H9 (cell line): Measurements from ENCODE around the gene ROCK1.

DNA sequence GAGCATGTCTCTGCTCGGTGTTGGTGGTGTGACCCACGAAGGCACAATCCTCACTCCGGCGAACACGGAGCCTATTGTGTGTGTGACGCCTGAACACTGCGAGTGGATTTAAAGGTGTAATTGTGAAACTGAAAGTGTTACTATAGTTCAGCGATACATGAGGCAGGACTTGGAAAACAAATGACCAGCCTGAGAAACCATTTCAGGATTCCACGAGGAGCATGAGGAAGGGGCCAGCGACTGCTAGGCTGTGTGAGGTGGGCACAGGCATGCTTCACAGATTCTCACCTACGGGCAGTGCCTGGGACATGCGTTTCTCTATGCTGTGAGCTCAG, 41.7 kb upstream of the LDLRAD4 start:
- PRO-cap, result no peak

- PRO-cap, result bidirectional peak, plus-strand start at chr18:13217865, minus-strand start at chr18:13217635
Observed at GRCh38 chr18:13217419-13218571, 765 bp upstream of the LDLRAD4 start.

DNA sequence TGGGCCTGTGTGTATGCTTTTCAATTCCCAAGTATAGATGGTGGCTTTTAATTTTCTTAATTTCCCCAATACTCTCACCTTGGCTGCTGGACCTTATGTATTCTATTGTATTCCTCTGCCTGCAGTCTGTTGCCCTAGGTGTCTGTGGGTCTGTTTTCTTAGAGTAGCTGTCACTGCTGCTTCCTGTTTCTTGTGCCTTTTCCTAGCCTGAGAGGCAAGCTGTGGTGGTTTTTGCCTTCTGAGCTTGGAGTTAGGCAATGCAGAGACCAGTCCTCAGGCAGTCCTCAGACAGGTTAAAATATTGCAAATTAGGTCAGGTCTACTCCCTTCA, 134.8 kb downstream of the LDLRAD4 start:
- PRO-cap, result no peak

DNA sequence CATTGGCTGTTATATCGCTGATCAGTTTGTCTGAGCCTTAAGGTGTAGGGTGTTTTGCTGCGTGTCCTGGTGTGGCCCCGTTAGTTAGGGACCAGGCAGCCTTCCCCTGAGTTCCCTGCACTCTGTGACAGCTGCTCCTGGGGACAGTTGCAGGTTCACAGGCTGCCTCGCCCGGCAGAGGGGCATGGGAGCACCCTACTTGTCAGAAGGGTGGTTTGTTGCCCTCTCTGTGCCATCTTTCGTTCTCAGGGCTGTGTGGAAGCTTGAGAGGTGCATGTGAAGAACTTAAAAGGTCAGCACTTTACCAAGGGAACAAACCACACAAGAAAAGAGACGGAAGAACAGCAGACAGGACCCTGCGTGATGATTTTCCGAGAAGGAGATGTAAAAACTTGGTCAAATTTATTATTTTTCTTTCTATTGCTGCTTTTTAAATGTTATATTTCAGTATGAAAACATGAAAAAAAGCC, 159.6 kb downstream of the LDLRAD4 start:
- PRO-cap, result no peak

- PRO-cap, result no peak
Observed at GRCh38 chr18:13381236-13381702, 162.7 kb downstream of the LDLRAD4 start.

DNA sequence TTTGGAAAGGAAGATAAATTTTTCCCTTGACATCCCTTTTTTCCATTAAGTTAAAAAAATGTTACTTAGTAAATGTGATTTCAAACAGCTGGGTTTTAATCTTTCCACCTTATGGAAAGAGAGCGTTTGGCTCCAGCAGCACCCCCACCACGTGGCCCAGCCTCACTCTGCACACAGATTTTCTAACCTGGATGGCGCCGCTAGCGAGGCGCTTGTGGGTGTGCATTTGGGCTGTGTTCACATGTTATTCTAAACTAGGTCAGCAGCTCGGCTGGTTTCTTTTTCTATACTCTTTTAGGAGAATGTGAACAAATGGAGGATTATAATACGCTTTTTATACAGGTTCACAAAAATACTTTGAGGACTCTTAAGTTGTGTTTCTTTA, 218.0 kb downstream of the LDLRAD4 start:
- PRO-cap, result no peak

DNA sequence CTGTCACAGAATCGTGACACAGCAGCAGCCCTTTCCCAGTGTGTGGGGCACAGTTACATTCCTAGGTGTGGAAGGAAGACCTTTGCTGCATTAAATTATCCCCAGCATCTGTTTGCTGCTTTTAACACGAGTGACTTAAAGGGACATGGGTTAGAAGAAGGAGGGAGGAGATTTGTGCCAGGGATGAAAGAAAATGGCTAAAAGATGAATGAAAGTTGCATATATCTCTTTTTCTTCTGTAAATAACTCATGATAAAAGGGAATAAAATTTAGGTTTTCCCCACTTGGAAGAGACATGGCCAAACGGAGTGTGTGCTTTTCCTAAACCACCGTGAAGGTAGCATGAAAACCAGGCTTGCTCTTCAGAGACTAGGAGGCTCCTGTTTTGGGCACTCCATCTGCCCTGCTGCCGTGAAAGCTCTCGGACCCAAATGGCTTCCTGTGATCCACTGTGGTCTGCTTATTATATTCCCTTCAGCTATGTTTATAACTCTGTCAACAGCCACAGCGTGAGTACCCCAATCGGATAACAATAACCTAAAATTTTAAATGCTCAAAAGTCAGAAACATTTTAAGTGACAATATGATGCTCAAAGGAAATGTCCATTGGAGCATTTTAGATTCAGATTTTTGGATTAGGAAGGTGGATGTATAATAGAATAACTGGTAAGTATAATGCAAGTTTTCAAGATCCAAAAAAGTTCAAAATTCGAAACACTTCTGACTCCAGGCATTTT, 236.5 kb downstream of the FAM210A start:
- PRO-cap, result no peak

DNA sequence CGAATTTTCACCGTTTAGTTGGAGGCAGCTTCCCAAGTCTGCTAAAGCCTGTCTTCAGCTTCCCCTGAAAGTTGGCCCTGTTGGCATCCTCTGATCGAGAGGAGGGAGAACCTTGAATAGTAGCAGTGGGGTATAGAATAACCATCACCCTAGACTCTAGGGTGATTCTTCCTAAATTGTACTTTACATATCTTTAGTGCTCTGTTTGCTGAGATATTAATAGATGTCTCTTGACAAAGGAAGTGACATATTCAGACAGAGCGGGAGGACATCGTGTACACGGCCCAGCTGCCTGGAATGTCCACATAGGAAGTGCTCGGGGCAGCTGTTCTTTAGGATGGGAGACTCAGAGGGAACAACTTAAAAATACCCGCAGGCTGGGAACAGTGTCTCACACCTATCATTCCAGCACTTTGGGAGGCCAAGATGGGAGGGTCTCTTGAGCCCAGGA, 206.1 kb downstream of the FAM210A start:
- PRO-cap, result no peak

DNA sequence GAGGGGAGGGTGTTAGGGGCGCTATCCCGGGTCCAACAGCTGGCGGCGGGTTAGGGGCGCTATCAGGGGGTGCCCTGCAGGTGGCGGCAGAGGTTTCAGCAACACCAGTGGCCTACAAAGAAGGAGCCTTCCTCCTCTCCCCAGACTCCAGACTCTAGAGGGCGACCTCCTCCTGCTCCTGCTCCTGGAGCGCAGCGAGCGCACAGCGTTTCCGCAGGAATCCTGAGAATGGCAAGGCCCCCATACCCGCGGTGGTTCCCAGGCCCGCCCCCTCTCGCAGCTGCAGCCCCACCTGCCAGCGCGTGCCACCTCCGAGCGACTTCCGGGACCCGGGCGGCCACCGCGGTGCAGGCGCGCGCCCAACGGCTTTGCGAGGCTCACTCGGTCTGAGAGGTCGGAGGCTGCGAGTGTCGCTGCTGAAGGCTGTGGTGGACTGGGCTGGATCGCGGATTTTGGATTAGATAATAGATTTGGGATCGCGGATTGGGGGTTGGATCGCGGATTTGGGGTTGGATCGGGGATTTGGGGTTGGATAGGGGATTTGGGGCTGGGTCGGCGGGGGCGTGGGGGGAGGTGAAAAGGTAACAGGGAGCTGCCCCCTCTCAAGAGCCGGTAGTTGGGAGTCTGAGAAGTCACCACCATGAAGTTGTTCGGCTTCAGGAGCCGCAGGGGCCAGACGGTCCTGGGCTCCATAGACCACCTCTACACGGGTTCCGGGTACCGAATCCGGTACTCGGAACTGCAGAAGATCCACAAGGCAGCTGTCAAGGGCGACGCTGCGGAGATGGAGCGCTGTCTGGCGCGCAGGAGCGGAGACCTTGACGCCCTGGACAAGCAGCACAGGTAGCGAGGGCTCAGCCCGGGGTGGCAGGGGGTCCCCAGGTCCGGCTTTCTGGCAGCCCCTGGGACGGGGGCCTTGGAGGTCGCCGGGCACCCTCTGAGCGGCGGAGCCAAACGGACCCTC, 46.8 kb upstream of the ZNF519 start:
- PRO-cap, result no peak

GRCh38 chr18:14642309-14642863, 99.0 kb upstream of the POTEC start:
- PRO-cap, result no peak

DNA sequence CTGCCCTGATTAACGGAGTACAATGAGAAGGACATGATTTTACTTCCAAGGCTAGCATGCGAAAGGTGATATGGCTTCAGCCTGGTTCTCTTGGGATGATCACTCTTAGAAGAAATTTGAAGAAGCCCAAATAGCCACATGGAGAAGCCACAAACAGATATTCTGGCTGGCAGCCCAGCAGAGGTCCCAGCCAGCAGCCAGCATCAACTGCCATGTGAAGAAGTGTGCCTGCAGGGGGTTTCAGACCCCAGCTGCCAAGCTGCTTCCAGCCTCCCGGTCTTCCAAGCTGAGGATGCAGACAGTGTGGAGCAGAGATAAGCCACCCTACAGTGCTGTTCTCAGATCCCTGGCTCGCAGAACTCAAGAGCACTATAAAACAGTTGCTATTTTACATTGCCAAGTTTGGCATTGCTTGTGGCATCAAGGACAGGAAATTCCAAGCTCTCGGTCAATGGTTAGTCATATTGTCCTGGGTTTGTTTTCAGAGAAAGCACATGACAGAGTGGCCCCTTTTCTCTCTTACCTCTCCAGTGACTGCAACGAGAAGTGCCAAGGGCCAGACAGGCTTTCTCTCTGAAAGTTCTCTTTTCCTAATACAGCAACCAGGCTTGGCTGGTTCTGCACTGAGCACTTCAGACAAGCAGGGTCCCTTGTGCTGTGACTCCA, 223.6 kb downstream of the ANKRD30B start:
- PRO-cap, result no peak

- PRO-cap, result no peak
Observed at GRCh38 chr18:14999345-14999985, 251.5 kb downstream of the ANKRD30B start.

GRCh38 chr18:20986718-20987238, 124.8 kb downstream of the ROCK1 start:
- PRO-cap, result no peak

DNA sequence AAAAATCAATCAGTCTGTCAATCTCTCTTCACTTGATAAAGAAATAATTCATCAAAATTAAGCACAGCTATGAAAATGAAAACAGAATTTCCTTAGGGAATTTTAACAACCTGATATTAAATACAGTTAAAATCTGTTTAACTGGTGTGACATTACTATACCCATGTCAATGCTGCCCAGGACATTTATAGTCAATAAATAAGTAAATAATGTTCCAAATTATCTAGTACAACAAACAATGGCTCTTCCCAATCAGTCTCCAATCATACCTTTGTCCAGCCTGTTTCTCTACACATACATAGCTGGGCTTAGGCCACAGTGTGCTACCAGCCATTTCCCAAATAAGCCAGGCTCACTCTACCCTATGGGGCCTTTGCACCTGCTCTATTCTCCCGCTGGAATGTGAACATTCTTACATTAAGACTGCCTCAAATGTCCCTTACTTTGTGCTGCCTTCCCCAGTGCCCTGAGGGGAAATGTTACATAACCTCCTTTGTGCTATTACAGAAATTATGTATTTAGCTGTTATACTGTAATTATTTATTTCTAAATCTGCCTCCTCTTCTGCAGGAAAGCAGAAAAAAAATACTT, 37.4 kb downstream of the ROCK1 start:
- PRO-cap, result no peak

GRCh38 chr18:21110569-21111431, 813 bp downstream of the ROCK1 start:
- PRO-cap, result unidirectional peak, plus-strand start at chr18:21111083; unidirectional peak, plus-strand start at chr18:21111212; bidirectional peak, plus-strand start at chr18:21111346, minus-strand start at chr18:21111263; unidirectional peak, plus-strand start at chr18:21111346

- PRO-cap, result bidirectional peak, plus-strand start at chr18:21112007, minus-strand start at chr18:21111666
Observed at GRCh38 chr18:21111432-21111899, at the start of gene ROCK1. Gene ROCK1 (minus strand): TSS chr18:21111813.

DNA sequence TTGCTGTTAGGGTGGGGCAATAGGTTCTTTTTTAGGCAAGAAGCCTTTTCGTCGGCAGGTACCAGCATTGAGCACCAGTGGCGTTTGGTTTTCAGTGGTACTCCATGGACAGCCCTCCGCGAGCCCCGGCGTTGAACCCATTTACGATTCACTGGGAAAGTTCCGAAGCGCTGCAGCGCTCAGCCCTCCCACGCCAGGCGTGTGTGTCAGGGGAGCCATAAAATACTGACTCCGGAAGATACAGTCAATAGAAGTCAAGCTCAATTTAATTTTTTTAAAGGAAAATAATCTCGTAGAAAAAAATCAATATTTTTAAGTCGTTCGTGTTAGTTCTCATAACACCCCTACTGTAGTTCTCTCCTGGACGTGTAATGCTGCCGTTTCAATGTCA, 561 bp upstream of the ROCK1 start:
- PRO-cap, result no peak

DNA sequence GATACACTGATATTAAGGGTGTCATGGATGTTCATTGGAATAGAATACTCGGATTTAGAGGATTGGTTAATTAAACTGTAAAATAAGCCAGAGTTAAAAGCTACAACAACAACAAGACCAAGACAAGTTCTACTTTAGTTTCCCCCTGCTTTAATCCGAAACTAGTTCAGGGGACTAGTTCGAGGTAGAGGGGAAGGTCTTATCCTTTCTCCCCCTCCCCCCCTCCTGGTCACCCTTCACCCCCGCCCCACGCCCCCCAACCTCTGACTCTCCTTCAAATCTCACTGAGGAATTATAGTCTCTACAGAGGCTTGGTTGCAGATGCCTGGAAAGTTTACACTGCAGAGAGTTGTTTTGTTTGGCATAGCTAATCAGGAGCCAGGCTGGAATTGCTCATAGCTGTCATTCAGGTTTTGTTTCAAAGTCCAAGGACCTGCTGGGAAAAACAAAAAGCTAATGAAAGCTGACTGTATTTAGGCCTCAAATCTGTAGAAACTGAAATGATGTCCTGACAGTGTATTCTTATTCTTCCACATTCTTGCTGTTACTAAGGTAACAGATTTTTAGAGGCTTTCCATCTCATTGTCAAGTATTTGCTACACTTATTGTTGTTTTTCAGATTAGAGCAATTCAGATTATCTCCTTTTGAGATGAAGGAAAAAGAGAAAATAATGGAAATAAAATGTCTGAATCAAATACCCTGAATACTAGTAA, 22.6 kb downstream of the GREB1L start:
- PRO-cap, result no peak

DNA sequence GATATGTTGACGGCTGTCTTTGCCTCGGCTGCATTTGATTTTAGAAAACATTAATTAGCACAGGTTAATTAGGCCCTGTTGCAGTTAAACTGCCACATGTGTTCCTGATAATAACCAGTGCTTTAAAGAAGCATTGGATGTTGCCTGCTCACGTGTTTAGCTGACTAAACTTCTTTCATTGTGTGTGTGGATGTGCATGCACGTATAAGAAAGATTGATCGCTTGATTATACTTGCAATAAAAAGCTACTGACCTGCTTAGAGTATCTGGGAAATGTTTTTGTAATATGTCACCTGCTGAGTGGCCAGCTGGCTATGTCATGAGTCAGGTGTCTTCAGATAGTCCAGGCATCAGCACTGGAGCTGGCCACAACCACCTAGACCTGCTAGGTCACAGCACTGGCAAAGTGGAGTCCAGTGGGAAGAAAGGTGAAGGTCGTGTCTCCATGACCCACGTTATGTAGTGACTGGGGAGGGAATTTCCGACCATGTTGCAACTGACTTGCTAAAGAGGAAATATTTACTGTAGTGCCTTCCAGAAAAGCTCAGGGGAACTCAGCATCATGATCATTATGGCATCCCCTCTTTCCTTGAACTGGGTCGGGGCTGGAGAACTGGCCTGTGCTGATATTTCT, 147.0 kb downstream of the ESCO1 start:
- PRO-cap, result no peak

GRCh38 chr18:21605121-21605574, 4.6 kb upstream of the ESCO1 start:
- PRO-cap, result no peak